GM06990 (cell line): ENCODE measurements around the gene CMTM8.

GRCh38 chr3:29683246-29684264 is 402.7 kb downstream of the RBMS3 start:
- RRBS: no CpG with 5 or more reads among the region's 3 CpGs

- RRBS: no CpG with 5 or more reads among the region's 1 CpG
These were observed 413.0 kb downstream of the RBMS3 start for GRCh38 chr3:29693800-29694331.

- RRBS: no CpG with 5 or more reads among the region's 2 CpGs
These were observed 634.9 kb upstream of the TGFBR2 start for GRCh38 chr3:29971493-29971947.

DNA sequence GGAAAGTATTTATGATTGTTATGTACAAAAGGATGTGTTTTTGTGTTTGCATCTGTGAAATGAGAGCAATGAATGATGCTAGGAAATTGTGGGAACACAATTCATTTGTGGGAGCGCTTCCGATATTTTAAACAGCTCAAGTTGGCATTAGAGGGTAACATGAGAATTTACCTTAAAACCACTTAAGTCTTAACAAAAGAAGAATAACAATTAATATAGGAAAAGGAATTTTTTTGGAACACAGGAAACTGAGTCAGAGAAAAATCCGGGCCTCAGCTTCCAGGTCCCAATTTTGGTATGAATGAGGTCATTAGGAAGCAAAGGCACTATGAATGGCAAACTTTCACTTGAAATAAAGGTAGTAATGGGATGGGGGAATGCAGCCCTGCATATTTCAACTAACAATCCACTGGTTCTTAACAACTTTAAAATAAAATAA is 263.0 kb upstream of the TGFBR2 start:
- RRBS: no CpG with 5 or more reads among the region's 3 CpGs

DNA sequence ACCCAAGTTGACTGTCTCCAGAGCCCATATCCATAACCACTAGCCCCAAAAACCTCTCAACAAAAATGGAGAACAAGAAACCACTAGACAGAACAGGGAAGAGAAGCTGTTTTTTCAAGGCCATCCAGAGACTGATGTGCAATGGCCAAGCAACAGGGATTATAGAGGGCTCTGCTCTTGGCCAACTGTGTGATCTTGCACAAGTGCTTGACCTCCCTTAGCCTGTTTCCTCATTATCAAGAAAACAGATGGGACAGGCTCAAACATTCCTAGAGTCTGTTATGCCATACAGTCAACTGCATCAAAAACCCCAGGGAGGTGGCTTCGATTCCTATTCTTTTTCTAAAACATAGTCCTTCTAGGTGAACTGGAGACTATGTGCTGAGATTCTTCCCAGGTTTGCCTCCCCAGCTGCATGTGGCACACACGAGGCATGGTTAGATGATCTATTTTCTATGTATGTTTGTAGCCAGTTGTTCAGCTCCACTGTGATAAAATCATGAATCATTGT is 133.0 kb upstream of the TGFBR2 start:
- RRBS: no CpG with 5 or more reads among the region's 2 CpGs

DNA sequence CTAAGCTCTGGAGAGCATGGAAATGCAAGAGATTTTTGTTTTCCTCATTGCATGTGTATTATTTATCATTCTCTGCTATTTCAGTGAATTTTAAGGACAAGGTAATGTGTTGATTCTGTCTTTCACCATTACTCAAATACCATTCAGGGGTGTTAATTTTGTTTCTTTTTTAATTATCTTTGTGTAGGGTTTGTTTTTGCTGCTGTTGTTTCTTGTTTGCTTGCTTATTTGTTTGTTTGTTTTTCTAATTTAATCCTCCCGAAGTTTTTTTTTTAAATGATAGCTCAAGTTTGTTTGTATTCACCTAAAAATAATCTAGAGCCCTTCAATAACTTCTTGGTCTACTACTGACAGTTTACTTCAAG is 131.7 kb upstream of the TGFBR2 start:
- RRBS: no CpG with 5 or more reads among the region's 1 CpG

GRCh38 chr3:30604102-30604626 is 2.2 kb upstream of the TGFBR2 start:
- RRBS: no CpG with 5 or more reads among the region's 3 CpGs

- RRBS: no CpG with 5 or more reads among the region's 6 CpGs
These were observed 37.7 kb downstream of the TGFBR2 start for GRCh38 chr3:30644083-30644576.

GRCh38 chr3:30656548-30657149 is 50.2 kb downstream of the TGFBR2 start:
- RRBS: no CpG with 5 or more reads among the region's 4 CpGs

DNA sequence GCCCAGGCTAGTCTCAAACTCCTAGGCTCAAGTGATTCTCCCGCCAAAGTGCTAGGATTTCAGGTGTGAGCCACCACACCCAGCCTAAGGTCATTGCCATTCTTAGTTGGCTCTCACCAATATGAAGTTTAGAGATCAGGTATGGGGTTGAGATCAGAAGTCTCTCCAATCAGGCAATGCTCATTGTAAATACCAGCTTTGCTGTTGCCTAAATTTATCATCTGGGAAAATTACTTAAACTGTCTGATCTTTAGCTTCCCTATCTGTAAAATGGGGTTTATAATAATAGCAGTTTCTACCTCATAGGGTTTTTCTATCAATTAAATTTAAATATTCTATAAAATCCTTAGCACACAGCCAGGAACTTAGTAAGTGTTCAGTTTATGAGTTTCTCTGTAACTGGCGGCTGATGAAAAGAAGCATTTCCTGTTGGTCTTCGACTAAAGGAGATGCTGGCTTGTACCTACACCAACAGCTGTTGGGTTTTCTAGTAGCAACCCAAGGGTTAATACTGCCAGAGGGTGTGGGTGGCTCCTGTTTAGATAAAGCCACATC is 60.5 kb downstream of the TGFBR2 start:
- RRBS: no CpG with 5 or more reads among the region's 3 CpGs

- RRBS: no CpG with 5 or more reads among the region's 10 CpGs
These were observed 300.1 kb upstream of the STT3B start for GRCh38 chr3:31232328-31233222.

DNA sequence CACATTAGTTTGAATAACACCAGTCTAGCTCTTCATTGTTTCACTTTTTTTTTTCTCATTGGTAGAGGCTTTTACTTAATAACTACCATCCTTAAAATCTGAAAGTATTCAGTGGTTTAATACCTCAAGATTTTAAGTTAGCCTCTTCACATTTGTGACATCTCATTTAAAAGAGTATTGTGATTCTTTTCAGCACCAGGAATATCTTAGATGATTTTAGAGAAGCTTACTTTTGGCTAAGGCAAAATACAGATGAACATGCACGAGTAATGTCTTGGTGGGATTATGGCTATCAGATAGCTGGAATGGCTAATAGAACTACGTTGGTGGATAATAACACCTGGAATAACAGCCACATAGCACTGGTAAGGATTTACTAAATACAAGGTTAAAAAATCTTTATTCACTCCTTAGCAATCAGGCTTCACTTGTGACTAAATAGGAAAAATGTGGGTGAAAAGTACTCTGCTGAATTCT is 92.0 kb downstream of the STT3B start:
- RRBS: no CpG with 5 or more reads among the region's 2 CpGs

GRCh38 chr3:31957137-31957619 is 23.9 kb downstream of the OSBPL10 start:
- RRBS: no CpG with 5 or more reads among the region's 3 CpGs

DNA sequence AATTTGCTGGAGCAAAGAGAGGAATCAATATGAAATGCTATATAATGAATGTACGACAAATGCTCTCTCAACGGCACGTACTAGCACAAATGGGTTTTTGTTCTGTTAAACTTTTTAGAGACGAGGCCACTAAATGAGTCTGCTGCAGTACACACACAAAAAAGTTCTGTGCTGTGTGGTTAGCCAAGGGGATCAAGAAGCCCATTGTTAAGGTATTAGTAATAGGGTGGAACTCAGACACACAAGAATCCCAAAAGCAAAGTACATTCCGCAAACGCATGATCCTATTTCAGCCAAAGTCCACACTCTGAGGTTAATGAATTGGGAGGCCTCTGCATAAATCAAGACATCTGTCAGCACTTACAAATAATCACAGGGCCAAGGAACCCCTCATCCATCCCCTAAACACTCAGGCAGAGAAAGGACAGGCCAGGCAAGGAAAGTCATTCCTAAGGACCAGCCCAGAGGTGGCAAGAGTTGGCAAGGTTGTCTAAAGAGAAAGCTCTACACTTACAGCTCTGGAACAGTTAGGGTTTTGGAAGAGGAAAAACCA is 12.1 kb downstream of the OSBPL10 start:
- RRBS: no CpG with 5 or more reads among the region's 6 CpGs

DNA sequence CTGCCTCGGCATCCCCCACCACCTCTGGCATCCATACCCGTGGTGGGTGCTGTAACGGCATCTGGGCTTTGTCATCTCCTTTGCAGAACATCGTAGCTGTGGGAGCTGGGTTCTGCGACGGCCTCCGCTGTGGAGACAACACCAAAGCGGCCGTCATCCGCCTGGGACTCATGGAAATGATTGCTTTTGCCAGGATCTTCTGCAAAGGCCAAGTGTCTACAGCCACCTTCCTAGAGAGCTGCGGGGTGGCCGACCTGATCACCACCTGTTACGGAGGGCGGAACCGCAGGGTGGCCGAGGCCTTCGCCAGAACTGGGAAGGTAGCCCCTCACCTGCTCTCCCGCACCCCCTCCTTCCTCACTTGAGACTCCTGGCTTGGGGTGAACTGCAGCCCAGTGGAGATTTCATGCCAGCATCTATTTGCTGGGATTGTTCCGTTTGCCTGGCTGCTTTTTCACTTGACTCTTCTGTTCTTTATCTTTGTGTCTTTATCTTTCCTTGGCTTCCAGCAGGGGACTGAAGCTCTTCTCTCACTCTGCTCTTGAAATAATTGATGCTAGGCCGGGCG is 52.5 kb downstream of the GPD1L start:
- RRBS: no CpG with 5 or more reads among the region's 21 CpGs

- RRBS: no CpG with 5 or more reads among the region's 7 CpGs
These were observed 22.3 kb upstream of the CMTM8 start for GRCh38 chr3:32216109-32216619.

DNA sequence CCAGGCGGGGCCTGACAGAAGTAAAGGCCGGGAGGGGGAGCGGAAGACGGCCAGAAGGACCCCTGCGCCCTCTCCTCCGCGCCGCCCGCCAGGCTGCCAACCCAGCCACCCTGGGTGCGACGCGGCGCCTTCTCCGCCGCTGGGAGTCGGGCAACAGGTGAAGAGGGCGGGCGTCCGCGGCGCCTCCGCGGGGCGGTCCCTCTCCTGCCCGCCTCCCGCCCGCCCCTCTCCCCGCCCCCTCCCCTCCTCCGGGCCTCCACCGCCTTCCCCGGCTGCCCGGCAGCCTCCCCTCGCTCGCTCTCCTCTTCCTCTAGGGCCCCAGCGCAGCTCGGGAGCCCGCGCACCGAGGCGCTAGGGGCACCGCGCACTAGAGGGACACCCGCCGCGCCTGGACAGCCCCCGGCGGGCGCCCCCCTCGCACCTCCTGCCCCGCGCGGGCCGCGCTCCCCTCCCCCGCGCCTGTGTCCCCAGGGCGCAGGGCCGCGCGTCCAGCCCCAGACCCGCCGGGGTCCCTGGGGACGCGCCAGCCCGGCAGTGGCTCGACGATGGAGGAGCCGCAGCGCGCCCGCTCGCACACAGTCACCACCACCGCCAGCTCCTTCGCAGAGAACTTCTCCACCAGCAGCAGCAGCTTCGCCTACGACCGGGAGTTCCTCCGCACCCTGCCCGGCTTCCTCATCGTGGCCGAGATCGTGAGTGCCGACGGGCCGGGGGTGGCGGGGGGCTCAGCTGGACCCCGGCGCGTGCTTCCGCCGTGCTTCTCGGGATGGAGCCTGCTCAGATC is at the start of gene CMTM8:
Gene CMTM8 (plus strand): TSS at position 253 of the 784 bp plus-strand sequence.
- RRBS: 7% methylated on average over 24 of the region's 92 CpGs

- RRBS: no CpG with 5 or more reads among the region's 14 CpGs
These were observed 70.7 kb upstream of the CMTM7 start for GRCh38 chr3:32320896-32321445.

DNA sequence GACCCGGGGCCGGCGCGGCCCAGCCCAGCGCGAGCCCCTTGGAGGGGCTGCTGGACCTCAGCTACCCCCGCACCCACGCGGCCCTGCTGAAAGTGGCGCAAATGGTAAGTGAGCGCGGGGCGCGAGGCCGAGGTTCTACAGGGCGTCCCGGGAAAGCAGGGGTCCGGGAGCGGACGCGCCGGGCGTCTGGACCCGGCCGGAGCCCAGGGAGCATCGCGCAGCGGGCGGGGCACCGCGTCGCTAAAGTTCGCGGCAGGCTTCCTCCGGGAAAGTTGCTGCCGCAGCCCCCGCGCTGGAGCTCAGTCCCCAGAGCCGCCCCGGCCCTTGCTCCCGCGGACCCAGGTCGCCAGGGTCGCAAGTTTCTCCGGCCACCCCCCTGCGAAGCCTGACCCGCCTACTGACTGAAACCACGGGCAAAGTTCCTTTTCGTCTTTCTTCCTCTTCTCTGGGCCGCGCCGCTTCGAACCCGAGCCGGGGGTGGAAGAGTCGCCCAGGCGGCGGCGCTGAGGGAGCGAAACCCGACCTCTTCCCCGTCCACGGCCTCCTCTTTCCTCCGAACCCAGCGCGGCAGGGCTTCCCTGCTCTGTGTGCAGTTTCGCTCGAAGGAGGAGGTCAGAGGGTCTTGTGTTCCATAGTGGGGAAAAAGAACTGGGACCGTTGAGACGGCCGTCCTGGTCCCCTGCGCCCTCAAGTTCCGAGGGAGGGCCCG is 463 bp downstream of the CMTM7 start:
- RRBS: 4% methylated on average over 30 of the region's 74 CpGs

DNA sequence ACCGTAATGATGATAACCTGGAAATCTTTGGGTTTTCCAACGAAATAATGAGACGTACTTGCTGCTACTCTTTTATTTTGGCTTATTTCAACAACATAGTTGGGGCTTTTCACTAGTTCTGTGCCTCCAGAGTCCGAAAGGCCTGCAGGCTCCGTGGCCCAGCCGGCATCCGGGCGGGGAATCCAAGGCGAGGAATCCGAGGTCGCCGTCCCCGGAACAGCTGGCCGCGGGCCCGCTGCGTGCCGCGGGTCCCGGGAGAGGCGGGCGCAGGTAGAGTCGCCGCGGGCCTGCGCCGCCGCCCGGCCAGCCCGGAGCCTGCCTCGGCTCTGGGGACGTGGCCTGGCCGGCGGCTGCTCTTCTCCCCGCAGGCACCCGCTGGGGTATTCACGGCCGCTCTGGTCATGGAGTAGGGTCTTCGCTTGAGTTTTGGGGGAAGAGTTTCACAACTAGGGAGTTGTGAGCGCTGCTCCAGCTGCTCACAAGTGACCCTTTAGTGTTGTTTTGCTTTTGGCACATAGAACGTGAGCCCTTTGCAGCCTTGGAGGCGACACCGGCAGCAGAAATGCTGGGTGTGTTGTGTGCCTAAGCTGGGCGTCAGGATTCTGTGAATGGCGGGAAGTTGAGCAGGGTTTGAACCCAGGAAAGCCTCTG is 3.9 kb downstream of the TRIM71 start:
- RRBS: 84% methylated on average over 23 of the region's 45 CpGs